ENCODE measurements around the genes STAP1, GNRHR and UGT2B10.

DNA sequence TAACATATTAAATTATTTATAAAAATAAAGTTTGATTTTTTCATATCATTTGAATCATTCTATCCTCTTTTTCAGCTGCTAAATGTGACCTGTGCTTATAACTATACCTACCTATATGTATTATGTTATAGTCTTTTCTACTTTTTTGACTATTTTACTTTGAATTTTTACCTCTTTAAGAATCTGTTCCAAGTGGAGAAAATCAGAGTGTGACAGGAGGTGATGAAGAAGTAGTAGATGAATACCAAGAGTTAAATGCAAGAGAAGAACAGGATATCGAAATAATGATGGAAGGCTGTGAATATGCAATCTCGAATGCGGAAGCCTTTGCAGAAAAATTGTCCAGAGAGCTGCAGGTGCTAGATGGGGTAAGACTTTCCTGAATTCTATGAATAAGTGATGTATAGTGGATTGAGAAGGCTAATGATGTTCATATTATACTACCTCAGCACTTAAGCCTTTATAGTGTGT is 14.7 kb downstream of the EXOC1 start:
- RRBS, result no CpG with 5 or more reads among the region's 3 CpGs

GRCh38 chr4:55949212-55949835 is 579 bp downstream of the CEP135 start:
- RRBS, result 0% methylated on average over 2 of the region's 18 CpGs

GRCh38 chr4:56703693-56703989 is 22.5 kb upstream of the HOPX start:
- RRBS, result no CpG with 5 or more reads among the region's 4 CpGs

DNA sequence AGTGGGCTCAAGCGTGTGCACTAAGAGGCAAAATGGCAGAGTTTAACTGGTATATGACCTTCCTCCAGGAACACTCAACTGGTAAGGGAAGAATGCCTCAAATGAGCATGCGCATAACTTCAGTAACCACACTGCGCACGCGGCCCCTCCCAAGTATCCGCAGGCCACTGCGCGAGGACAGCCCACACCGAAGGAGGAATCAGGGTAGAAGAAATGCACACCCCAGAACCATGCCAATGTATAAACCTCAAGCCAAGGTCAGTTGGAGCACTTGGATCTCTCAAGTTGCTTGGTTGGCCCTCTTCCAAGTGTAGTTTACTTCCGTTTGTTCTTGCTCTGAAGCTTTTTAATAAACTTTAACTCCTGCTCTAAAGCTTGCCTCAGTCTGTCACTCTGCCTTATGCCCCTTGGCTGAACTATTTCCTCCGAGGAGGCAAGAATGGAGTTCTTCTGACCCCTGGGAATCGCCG is 21.9 kb upstream of the SPINK2 start:
- RRBS, result no CpG with 5 or more reads among the region's 13 CpGs

DNA sequence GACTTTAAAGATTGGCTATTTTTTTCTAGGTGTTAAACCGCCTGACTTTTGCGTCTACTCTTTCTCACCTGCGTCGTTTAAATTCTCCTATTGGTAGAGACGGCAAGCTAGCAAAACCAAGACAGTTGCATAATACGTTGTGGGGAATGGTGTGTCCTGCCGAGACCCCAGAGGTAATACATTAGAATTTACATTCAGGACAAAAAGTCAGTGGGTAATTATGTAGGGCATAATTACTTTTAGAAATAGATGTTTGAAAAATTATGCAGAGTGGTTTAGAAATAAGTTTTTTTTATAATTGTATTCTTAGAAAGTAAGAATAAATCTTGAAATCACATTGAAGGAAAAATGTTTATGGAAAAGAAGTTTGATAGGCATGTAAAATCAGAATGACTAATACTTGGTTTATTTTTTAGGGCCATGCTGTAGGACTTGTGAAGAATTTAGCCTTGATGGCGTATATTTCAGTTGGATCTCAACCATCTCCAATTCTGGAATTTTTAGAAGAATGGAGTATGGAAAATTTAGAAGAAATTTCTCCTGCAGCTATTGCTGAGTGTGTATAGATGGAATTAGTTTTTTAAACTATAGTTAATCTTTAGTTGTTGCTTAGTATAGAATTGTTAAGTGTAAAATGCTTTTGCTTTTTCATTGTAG is 31.8 kb downstream of the POLR2B start:
- RRBS, result no CpG with 5 or more reads among the region's 8 CpGs

DNA sequence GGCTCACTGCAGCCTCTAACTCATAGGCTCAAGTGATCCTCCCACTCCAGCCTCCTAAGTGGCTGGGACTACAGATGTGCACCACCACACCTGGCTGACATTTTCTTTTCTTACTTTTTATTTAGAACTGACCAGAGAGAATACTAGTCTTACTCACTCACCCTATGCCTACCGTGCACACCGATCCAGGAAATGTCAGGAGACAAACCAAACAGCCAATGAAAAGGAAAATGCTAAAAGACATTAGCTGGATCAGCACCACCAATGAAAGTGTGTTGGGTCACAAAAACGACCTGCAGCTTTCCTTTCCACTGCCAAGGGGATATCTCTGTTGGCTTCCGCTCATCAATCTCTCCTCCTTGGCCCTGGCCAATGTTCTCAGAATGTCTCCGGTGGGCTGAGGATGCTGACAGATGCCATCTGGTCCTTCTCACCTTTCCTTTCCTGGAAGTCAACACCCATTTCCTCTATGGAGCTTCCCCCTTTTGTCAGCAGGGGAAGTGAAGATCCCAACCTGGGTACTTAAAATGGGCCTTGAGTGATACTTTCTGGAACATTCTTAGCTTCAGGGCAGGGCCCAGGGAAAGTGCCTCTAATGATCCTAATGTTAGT is 29.5 kb downstream of the IGFBP7 start:
- RRBS, result no CpG with 5 or more reads among the region's 5 CpGs

DNA sequence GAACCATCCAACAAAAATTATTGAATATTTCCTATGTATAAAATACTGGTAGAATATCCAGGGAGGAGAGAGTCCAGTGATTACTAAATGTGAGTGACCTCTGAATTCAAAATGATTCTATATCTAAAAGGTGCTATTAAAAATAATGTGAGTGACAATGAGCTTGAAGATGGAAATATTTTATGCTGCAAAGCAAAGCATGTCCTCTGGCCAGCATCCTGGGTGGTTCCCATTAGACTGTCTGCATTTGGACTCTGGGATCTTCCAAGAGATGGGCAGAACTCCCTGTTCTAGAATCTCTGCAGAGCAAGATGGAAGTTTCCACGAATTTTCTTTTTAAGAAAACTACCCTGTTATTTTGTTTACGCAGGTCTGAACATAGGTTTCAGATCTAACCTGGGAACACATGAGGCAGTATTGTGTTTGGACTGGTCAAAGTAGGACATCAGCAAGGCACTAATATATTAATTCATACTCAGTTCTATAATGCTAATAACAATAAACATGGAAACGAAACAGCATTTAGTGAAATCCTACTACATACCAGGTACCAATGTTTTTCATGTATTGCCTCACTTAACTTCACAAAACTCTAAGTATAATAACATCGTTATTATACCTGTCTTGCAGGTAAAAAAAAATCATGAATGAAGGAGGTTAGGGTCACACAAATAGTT is 13.0 kb downstream of the IGFBP7 start:
- RRBS, result no CpG with 5 or more reads among the region's 4 CpGs

DNA sequence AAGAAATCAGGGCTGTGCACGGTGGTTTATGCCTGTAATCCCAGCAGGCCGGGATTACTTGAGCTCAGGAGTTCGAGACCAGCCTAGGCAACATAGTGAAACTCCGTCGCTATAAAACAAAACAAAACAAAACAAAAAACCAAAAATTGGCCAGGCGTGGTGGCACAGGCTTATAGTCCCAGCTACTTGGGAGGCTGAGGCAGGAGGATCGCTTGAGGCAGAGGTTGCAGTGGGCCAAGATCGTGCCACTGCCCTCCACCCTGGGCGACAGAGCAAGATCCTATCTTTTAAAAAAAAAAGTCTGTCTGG is 1.1 kb downstream of the IGFBP7 start:
- RRBS, result no CpG with 5 or more reads among the region's 9 CpGs

- RRBS, result no CpG with 5 or more reads among the region's 5 CpGs
Observed at GRCh38 chr4:57111174-57111501, 953 bp upstream of the IGFBP7 start.

- RRBS, result no CpG with 5 or more reads among the region's 2 CpGs
Observed at GRCh38 chr4:57451264-57451791, 341.1 kb upstream of the IGFBP7 start.

DNA sequence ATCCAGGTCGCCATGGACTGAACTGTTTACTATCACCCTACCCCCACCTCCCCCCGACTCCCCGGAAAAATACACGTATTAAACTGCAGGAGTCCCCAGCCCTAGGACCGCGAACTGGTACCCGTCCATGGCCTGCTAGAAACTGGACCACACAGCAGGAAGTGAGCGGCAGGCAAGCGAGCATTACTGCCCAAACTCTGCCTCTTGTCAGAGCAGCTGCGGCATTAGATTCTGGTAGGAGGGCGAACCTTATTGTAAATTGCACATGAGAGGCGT is 405.8 kb upstream of the ADGRL3 start:
- RRBS, result no CpG with 5 or more reads among the region's 12 CpGs

GRCh38 chr4:61372762-61373470 is 172.8 kb downstream of the ADGRL3 start:
- RRBS, result no CpG with 5 or more reads among the region's 32 CpGs

DNA sequence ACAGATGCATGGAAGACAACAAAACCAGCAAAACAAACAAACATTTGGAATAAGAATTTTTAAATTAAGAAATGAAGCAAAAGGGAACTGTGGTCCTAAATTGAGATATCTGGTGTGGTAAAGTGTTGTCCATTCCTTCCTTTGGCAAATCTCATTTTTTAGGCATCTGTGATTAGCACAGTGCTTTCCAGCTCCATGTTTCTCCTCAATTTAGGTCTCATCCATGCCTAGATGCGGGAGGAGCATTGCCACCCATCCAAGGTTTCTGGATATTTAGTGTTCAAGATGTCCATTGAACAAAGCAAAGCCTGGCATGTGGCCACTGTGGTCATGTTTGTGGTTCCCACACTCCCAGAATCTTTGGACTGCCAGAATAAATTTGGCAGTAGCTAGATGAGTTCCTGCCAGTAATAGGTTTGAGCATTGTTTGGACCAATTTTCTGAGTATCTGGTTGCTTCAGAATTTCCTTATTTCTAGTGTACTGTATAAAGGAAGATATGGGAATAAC is 1124.0 kb downstream of the ADGRL3 start:
- RRBS, result no CpG with 5 or more reads among the region's 1 CpG

GRCh38 chr4:65241238-65242161 is 428.8 kb downstream of the EPHA5 start:
- RRBS, result 92% methylated on average over 3 of the region's 33 CpGs

- RRBS, result 43% methylated on average over 3 of the region's 11 CpGs
Observed at GRCh38 chr4:66574900-66575649, 904.8 kb upstream of the EPHA5 start.

DNA sequence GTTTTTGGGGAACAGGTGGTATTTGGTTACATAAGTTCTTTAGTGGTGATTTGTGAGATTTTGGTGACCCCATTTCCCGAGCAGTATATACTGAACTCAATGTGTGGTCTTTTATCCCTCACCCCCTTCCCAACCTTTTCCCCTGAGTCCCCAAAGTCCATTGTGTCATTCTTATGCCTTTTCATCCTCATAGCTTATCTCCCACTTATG is 544.7 kb downstream of the CENPC start:
- RRBS, result no CpG with 5 or more reads among the region's 1 CpG

- RRBS, result no CpG with 5 or more reads among the region's 6 CpGs
Observed at GRCh38 chr4:67558286-67558966, at the start of gene STAP1. STAP1 (plus strand) TSS chr4:67558727.

- RRBS, result no CpG with 5 or more reads among the region's 6 CpGs
Observed at GRCh38 chr4:67754160-67754659, at the start of gene GNRHR. GNRHR (minus strand) TSS chr4:67754388.

DNA sequence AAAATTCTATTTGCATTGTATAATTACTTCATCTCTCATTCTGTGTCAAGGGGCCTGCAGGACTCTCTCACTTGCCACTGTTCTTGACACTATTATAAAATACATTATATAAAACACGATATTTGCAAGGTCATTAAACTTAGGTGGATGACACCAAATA is 257 bp upstream of the UGT2B10 start:
- RRBS, result no CpG with 5 or more reads among the region's 1 CpG

GRCh38 chr4:68815817-68816303 is at the start of gene UGT2B10:
UGT2B10 (plus strand) TSS chr4:68815994.
- RRBS, result no CpG with 5 or more reads among the region's 3 CpGs

Measured in skeletal muscle cell (primary cell).